Foreskin fibroblast (primary cell): ENCODE results near the genes OR4S1, OR4C16, OR8H3 and SSRP1.

GRCh38 chr11:47916404-47916993 lies 63.9 kb upstream of the PTPRJ start:
- RRBS = no CpG with 5 or more reads among the region's 7 CpGs

GRCh38 chr11:47917701-47918596 lies 62.4 kb upstream of the PTPRJ start:
- RRBS = no CpG with 5 or more reads among the region's 12 CpGs

- RRBS = no CpG with 5 or more reads among the region's 22 CpGs
These were observed 1.3 kb downstream of the PTPRJ start for GRCh38 chr11:47981573-47982214.

- RRBS = no CpG with 5 or more reads among the region's 7 CpGs
These were observed 31.4 kb downstream of the PTPRJ start for GRCh38 chr11:48011742-48012261.

DNA sequence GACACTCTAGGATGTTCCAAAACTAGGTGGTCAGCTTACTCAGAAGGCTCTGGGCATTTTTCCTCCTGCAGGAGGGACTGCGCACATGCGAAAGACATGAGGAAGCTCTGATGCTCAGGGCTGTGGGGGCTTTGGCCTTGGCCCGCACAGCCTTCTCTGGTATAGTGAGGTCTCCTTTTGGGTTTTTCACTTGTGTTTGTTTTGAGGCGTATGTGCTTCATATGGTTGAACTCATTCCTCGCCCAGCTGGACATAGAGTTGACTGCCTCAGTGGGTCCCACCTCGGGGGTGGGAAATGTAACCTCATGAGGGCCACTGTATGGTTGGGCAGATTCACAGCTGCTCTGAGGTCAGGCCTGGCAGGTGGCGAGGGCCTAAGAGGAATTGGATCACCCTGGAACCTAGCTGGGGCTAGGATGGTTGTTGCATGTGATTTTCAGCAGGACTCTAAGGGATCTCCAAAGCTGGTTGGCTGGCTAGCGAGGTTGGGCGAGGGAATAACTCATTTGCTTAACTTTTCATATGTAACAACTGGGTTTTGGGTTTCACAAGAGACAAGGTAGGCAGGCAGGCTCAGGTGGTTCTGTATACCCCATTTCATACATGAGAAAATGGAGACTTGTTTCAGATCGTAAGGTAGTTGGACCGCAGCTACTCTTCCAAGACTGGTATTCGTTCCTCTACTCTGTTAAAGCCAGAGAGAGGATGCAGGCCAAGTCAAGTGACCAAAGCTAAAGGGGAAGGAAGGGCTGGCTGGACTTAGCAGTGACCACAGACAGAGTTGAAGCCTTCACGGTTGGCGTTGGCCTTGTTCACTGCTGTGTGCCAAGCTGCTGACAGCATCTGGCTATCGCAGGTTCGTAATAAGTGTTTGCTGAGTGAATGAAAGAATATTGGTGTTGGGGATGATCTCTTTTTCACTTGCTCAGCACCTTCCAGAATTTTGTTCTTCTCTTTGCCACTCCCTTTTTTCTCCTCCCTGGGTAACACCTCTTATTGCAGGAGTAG lies 64.0 kb downstream of the PTPRJ start:
- RRBS = no CpG with 5 or more reads among the region's 16 CpGs

- RRBS = 22% methylated on average over 5 of the region's 23 CpGs
These were observed 100.9 kb downstream of the PTPRJ start for GRCh38 chr11:48080882-48081991.

DNA sequence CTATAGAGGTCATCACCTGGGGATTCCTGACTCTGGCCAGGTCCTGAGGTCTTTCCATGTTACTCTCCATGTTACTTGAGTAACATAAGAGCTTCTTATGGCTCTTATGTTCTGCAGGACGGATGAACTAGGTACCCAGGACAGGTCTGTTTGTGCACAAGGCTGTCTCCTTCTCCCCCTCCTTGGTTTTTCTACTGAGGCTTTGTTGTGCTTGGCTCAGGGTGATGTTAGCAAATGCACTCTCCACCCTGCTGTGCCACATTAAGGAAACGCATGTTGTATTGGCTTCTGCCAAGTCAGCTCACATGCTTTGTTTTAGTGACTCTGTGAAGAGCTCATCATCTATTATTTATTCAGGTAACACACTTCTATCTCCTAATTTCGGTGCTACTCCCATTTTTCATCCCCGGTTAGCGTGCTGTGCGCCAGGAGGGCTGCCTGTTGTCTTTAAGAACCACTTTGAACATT lies 108.3 kb downstream of the PTPRJ start:
- RRBS = no CpG with 5 or more reads among the region's 6 CpGs

- RRBS = no CpG with 5 or more reads among the region's 9 CpGs
These were observed 110.5 kb upstream of the OR4B1 start for GRCh38 chr11:48106031-48106658.

GRCh38 chr11:48306056-48306435 lies at the start of gene OR4S1:
Gene OR4S1 (plus strand): TSS chr11:48306223.
- RRBS = no CpG with 5 or more reads among the region's 1 CpG

- RRBS = no CpG with 5 or more reads among the region's 5 CpGs
These were observed 66.4 kb downstream of the OR4C46 start for GRCh38 chr11:54537454-54537670.

DNA sequence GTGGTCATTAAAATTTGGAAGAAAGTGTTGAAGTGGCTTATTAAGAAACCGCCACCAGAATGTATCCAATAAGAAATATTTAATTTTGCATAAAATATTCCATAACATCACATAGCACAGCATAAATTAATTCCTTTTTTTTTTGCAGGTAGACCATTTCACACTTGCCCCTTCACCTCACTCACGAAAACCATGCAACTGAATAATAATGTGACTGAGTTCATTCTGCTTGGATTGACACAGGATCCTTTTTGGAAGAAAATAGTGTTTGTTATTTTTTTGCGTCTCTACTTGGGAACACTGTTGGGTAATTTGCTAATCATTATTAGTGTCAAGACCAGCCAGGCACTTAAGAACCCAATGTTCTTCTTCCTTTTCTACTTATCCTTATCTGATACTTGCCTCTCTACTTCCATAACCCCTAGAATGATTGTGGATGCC lies at the start of gene OR4C16:
OR4C16 (plus strand) TSS at position 193 of the 441 bp plus-strand sequence.
- RRBS = no CpG with 5 or more reads among the region's 3 CpGs

GRCh38 chr11:56122178-56122520 lies at the start of gene OR8H3:
Gene OR8H3 (plus strand): TSS chr11:56122373.
- RRBS = no CpG with 5 or more reads among the region's 6 CpGs

GRCh38 chr11:56790040-56790344 lies 41.5 kb upstream of the OR9G4 start:
- RRBS = no CpG with 5 or more reads among the region's 4 CpGs

- RRBS = no CpG with 5 or more reads among the region's 6 CpGs
These were observed 103.7 kb upstream of the OR5AK2 start for GRCh38 chr11:56884822-56885644.

DNA sequence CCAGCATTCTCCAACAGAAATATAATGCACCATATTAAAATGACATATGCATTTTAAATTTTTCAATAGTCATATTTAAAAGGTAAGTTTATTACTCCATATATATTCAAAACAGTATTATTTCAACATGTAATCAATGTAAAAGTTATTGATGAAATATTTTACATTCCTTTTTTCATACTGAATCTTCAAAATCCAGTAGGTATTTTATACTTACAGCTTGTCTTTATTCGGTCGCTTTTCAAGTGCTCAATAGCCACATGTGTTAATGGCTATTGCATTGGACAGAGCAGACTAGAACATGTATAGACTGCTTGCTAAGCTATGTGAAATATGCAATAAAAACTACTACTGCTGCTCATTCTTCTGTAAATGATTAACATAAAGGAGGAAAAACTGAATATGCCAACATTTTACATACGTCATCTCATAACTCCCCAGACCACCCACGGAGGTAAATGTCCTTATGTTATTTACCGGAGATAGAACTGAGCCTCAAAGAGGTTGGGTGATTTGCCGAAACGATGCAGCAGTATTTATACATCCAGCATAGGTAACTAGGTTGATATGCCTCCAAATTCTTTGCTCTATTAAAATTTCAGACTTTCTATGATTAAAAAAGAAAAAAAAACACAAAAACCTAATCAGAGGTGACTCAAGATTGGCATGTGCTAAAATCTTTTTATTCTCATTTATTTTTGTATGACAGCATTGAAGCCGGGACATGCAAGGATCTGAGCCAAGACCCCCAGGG lies 78.7 kb upstream of the OR5AK2 start:
- RRBS = no CpG with 5 or more reads among the region's 8 CpGs

GRCh38 chr11:57308255-57308840 lies 16.4 kb downstream of the TNKS1BP1 start:
- RRBS = no CpG with 5 or more reads among the region's 8 CpGs

DNA sequence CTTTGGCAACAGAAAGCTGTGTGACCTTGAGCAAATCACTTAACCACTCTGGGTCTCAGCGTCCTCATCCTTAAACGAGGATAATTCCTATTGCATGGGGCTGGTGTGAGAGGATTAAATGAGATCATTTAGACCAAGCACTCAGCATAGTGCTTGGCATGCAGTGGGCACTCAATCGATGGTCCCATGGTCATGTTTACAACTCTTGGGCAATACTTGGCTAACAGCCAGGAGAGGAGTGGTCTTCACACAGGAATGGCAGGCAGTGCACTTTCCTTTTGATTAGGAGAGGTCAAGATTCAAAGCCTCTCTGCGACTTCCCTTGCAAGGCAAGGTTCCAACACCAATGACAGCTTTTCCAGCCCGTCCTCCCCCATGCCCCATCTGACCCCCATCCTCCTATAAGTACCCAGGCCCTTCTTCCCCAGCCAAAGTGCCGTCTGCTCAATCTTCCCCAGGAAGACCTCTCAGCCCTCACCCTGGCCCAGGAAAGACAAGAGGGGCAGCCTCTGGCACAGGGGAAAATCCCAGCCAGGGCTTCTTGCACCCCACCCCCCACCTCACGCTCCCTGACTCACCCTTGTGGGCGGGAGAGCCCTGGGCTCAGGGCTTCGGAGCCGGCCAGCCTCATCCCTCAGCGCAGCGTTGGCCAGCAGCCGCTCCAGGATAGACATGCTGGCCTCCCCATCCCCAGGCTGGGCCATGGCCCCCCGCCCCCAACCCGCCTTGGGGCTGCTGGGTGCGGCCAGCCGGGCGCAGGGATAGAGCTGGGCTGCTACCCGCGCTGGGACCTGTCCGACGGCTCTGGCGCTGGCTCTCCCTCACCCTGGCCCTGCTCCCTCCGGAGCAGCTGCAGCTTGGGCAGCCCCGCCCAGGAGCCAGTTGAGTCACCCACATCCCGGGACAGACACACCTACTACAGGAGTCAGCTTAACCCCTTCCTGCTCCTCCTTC lies 13.8 kb downstream of the TNKS1BP1 start:
- RRBS = 2% methylated on average over 8 of the region's 26 CpGs

GRCh38 chr11:57322142-57322944 lies 2.4 kb downstream of the TNKS1BP1 start:
- RRBS = under 1% methylated on average over 3 of the region's 14 CpGs

- RRBS = no CpG with 5 or more reads among the region's 9 CpGs
These were observed 3.5 kb upstream of the TNKS1BP1 start for GRCh38 chr11:57328115-57328822.

GRCh38 chr11:57334947-57336225 lies at the start of gene SSRP1:
Gene SSRP1 (minus strand): TSS chr11:57335892.
- RRBS = 2% methylated on average over 22 of the region's 80 CpGs